ENCODE results near the genes KCTD8, COX7B2 and ATP10D.

DNA sequence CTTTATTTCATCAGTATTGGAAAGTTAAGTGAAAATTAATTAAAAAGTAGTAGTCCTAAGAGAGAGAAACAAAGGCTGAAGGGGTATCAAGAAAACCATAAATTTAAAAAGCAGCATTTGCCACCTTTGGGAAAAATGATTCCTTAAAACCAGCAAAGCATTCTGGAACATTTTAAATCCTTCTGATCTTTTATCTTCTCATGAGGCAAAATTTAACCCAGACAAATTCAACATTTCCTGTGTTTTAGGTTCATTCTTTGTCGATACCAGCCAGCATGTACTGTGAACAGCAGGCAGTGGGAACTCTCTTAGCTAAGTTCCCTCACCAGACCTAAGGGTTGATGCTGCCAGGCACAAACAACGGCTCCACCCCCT lies 2.3 kb upstream of the RBM47 start:
- PRO-cap = no peak

- PRO-cap = no peak
Measured at GRCh38 chr4:40702527-40703058, 47.2 kb upstream of the NSUN7 start.

- PRO-cap = no peak
Measured at GRCh38 chr4:40734590-40734945, 15.2 kb upstream of the NSUN7 start.

DNA sequence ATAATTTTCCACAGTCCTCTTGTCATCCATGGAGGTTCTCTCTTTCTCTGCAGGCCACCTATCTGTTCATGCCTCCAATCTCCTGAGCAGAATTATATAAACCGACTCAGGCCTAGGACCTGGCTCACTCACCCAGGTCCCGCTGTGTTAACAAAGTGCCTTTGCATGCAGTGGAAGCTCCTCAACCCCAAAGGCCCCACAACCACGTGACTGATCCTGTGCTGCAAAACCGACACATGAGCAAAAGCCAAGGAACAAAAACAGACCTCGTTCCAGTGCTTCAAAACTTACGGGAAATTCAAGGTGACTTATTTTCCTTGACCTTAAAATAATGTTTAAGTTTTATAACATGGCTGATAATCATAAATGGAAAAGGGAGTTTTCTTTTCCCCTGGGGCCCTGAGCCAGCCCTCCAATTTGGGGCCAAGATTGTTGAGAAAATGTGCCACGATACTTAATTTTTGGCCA lies 94.1 kb downstream of the APBB2 start:
- PRO-cap = no peak

- PRO-cap = no peak
Measured at GRCh38 chr4:41202193-41202560, 12.2 kb downstream of the APBB2 start.

DNA sequence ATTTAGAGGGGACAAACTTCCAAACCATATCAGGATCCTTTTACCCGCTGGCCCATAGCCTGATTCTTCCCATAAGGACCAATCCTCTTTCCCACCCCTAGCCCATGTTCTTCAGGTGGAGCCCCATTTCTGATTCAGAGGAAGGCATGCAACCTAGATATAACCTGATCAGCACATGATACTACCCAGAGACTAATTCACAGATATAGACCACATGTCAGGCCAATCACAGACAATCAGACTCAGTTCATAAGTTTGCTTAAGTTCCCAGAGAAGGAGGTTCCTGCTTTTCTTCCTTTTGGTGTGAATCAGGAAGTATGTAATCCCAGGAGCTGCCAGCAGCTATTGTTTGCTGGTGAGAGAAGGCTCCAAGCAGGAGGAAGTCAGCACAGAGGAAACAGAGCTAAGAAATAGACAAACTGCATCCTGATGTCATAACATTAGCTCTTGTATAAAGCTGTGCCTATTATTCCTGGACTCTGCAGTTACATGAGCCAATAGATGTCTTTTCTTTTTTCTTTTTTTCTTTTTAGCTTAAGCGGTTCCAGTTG lies 50.8 kb downstream of the UCHL1 start:
- PRO-cap = no peak

DNA sequence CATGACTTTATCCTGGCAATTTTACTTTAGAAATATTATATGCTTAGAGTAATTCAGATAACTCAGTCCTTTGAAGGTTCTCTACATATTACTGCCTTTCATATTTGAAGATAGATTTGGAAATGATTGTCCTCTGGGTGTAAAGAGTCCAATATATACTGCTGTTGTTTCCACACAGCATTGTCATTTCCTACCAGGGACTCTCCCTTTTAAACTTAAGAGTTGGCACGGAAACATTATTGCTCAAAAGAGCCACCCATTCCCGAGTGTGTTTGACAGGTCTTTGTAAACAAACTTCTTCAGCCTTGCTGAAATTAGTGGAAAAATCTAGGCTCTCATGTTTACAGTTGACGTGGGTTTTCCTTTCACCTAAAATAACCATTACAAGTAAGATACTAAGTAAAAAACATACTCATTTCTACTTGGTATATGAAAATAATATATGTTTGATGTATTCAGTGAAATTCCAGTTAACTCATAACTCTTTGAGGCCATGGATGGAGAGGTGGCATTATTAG lies 111.4 kb upstream of the LIMCH1 start:
- PRO-cap = no peak

DNA sequence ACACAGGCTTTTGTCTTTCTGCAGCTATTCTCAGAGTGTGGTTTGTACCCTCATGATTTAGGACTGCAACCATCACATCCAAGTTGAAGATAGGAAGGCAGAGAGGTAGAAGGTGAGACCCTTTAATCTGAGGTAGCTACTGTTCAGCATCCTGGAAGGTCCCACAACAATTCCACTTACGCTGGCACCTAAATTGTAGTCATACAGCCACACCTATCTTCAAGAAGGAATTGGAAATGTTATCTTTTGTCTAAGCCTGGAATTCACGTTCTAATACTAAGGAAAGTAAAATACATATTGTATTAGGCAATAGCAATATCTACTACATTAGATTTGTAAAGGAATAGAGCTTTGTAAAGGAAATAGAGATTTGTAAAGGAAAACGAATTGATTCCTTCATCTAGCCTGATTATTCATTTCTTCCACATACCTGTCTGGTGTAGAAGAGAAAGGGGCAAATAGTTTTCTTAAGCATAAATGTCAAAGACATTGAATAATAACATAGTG lies 76.4 kb upstream of the PHOX2B start:
- PRO-cap = no peak

DNA sequence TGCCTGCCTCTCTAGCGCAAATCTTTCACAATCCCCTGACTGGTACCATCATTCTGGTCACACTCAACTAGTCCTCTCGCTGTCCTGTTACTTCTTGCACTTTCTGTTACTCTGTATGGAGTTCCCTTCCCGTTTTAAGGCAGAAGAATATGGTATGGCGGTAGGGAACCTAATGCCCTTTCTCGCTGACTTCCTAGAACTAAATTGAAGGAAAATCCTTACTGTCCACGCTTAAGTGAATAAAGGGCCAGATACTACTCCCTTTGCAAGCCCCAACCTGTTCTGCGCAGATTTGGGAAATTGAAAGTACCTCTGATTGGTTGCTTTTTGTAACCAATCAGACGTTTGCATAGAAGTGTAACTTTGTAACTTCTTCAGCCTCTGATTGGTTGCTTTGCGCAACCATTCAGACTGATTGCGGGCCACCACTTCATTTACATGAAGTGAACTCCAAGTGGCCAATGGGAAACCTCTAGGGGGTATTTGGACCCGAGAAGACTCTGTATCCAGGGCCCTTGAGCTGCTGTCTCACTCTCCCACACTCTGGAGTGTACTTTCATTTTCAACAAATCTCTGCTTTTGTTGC lies 1.2 kb upstream of the TMEM33 start:
- PRO-cap = no peak

- PRO-cap = no peak
Measured at GRCh38 chr4:42028747-42029561, 38.6 kb downstream of the SLC30A9 start.

DNA sequence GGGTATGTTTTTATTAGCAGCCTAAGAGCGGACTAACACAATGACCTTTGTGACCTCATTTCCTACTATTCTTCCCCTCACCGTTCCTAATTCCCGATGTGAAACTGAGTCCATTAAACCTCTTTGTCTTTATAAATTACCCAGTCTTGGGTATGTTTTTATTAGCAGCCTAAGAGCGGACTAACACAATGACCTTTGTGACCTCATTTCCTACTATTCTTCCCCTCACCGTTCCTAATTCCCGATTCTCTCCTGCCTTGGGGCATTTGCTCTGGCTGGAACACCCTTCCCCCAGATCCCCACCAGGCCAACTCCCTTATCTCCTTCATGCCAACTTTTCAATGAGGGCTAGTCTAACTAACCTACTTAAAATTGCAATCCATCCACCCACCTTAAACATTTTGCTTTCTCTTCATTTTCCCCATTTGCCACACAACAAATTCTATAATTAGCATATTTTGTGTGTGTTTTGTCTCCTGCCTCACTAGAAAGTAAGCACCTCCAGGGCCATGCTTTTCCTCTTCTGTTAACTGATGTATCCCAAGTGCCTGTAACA lies 4.0 kb downstream of the ATP8A1 start:
- PRO-cap = no peak

DNA sequence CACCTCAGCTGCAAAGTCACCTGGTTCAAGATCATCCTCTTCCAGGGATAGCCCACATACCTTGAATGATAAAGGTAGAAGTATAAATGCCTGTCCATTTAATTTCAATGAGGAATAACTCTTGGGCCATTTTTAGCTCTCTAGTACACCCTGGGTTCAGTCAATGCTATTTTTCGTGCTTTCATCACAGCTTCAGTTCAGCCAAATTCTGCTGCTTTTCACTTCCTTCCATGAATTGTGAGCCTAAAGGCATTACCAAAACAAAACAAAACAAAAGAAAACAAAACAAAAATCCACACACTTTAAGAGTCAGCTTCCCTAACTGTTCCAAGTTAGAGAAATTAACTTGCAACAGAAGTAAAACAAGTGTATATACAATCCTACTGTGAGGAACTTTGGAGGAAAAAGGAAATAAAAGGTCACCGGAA lies 423.2 kb downstream of the KCTD8 start:
- PRO-cap = no peak

DNA sequence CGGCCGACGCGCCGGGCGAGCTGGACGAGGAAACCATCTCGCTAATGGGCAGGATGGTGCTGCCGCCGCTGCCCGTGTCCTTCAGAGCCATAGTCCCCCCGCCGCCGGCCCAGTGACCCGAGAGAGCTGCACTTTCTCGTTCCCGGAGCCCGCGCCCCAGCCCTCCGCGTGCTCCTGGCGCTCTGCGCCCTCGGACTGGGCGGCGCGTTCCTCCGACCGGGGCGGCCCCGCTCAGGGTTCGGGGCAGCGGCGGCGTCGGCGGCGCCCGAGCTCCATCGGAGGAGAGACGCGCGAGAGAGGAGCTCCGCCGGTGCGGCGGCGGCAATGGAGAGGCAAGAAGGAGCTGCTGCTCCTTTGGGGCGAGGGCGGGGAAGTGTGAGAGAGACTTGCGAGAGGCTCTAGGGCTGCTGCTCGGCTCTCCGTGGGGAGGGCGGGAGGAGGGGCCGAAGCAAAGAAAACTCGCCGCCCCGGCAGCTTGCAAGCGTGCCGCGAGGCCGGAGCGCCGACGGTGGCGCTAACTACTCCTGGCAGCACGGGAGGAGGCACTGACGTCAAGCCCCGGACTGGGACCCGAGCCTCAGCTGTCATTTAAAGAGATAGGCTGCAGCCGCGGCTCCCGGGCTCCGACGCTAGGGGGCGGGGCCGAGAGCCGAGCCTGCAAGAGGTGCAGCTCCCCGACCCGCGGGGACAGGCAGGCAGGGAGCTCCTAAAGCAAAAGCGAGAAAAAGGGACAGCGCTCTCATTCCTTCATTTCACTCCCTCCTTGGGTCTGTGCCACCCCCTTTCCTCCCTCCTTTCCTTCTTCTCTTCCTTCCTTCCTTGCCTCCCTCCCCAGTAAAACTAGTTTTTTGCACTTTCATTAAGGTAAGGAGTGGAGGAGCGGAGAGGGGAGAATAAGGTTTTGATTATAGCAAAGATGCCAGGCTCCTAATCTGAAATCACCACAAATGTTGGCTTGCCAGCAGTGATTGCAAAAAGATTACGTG lies at the start of gene KCTD8:
Gene KCTD8, minus strand, starts transcription at position 377 of the 986 bp plus-strand sequence.
- PRO-cap = no peak

DNA sequence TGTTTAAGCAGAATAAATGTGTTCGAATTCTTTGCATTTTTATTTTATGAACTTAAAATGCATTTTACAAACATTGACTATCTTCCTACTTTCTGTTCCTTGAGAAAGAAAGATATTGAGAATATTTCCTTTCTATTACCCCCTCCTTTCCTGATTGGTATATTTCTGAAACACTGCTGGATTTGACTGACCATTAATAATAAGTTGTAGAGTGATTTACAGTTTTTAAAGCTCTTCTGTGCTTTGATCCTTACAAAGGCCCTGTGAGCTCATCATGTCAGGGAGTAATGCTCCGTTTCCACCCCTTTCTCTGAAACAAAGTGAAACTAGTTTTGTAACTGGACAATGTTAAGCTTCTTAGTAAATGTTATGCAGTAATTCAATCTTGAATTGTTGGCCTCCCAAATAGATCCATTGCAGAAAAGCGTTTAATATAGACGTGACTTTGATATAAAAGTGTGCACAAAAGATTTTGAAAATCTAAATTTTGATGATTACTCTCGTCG lies 190.0 kb upstream of the GNPDA2 start:
- PRO-cap = no peak

DNA sequence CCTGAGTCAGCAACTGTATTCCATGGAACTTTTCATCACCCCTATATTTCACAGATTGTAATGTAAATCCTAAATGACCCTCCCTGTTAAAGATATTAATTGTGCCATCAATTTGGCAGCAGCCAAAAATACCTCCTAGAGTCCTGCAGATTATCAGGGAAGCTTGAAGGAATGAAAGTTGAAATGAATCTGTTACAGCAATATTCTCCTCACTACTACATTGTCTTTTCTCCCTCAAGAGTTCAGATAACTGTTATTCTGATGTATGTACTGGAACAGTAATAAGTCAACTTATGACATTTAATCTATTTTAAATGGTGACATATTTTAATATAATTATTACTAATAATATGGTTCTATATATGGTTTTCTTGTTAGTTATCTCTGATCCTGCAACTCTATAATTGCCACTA lies 16.7 kb downstream of the GABRA2 start:
- PRO-cap = no peak

GRCh38 chr4:46909132-46909481 lies at the start of gene COX7B2:
COX7B2 (minus strand) TSS chr4:46909245.
- PRO-cap = no peak

- PRO-cap = bidirectional peak, plus-strand start at chr4:47485285, minus-strand start at chr4:47485168; unidirectional peak, minus-strand start at chr4:47485591
Measured at GRCh38 chr4:47485088-47486156, at the start of gene ATP10D. ATP10D (plus strand) TSS chr4:47485275.

GRCh38 chr4:47577709-47578335 lies 92.7 kb downstream of the ATP10D start:
- PRO-cap = no peak

- PRO-cap = no peak
Measured at GRCh38 chr4:47703948-47704402, 133.9 kb downstream of the CORIN start.

DNA sequence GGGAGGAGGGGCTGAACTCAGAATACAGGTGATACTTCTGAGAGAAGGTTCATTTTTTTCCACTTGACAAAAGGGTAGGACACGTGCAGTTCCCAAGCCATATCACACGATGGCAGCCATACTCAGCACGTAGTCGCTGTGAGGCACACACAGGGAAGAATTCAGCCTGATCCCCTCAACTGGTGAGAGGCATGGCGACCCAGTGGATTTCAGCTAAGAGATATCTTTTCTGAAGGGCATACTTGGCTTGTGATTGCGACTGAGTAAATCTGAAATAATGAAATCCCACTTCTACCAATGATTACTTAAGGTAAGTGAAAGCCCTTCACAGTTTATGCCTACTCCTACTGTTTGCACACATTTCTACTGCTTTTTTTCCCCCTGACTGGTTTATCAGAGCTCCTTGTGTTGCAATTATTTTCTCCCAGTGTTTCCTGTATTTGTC lies 133.1 kb downstream of the CORIN start:
- PRO-cap = no peak